WTC11 (cell line): ENCODE measurements around the gene ERCC4.

GRCh38 chr16:11551737-11552358 is 24.8 kb upstream of the ENSG00000188897 start:
- PRO-cap: no peak

DNA sequence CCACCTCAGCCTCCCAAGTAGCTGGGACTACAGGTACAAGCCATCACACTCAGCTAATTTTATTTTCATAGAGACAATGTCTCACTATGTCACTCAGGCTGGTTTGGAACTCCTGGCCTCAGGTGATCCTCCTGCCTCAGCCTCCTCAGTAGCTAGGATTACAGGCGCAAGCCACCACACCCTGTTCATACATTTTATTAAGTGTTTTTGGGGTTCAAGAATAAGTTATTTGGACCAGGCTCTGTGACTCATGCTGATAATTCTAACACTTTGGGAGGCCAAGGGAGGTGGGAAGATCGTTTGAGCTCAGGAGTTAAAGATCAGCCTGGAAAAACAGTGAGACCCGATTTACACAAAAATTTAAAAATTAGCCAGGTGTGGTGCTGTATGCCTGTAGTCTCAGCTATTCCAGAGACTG is 28.1 kb upstream of the ENSG00000188897 start:
- PRO-cap: no peak

- PRO-cap: no peak
Measured at GRCh38 chr16:11557704-11558323, 28.9 kb downstream of the LITAF start.

DNA sequence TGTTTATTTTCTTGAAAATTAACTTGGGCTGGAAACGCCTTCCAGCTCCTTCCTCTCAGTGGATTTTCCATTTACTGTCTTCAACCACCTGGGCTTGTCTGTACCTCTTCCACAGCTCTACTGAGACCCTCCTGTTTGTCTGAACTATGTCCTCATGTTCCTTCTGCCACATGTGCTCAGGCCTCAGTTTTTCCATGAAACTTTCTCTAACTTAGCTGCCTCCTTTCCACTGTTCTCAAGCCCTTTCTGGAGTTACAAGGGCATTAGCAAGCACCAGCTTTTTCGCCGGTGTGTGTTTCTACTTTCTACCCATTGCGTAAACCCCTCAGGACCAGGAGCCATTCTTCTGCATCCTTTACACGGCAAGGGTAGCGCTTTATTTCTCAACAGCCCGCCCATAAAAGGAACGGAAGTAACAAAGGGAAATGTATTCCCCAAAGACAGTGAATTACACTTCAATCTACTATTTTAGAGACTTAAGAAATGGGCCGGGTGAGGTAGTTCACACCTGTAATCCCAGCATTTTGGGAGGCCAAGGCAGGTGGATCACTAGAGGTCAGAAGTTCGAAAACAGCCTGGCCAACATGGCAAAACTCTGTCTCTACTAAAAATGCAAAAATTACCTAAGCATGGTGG is 2.2 kb downstream of the LITAF start:
- PRO-cap: no peak

GRCh38 chr16:11707673-11707980 is 35.0 kb downstream of the TXNDC11 start:
- PRO-cap: no peak

- PRO-cap: no peak
Measured at GRCh38 chr16:11728194-11728788, 14.4 kb downstream of the TXNDC11 start.

GRCh38 chr16:11739067-11739470 is 3.6 kb downstream of the TXNDC11 start:
- PRO-cap: no peak

DNA sequence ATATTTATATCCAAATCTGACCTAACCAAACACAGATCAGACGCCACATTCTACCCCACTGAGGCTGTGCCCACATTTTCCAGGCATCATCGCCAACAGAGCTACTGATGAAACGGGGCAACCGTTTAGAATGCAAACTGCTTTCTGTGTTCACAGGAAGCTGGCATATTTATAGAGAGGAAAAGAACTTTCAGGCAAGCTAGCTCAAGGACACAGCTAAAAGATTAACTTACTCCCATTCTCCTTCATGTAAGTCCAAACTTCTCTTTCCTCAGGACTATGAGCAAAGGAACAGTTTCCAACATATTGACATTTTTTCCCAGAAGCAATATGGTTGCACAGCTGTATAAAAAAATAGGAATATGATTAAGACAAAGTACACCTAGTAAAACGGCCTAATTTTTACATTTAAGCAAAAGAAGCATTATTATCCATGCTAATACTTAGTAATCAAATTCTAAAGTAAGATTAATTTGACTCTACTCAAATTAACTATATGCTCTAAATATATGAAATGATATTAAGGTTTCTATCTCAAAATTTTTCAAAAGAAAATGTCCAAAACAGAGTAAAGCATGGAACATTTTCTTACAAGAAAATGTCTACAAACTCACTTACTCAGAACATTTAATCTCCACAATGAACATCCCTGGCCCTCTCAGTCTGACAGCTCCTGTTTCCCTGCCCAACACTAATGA is 15.7 kb upstream of the TXNDC11 start:
- PRO-cap: no peak

DNA sequence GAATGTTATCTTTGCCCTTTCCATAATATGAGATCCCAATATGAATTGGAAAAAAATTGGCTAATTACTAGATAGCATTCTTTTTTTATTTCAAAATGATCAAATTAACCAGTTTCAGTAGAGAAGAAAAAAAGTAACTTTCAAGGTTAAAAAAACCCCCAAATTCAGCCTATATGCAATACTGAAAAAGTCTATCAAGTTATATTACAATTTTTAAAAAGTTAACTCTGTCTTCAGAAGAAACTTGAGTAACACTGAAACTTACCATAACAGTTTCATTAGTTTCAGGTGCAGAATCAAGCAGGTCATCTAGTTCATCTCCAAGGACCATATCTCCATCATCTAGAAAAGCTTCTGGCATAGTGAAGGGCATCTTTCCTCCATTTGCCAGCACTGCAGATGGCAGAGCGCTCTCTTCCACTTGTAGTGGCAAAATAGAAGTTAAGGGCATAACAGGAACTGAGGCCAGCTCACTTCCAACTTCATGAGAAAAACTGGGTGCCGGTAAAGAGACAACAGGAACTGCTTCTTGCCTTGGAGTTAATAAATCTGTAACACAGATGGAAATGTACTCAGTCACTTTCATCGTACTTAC is 23.0 kb downstream of the ZC3H7A start:
- PRO-cap: no peak

GRCh38 chr16:11791202-11791862 is 5.7 kb downstream of the ZC3H7A start:
- PRO-cap: no peak

- PRO-cap: no peak
Measured at GRCh38 chr16:11795850-11796344, 1.2 kb downstream of the ZC3H7A start.

GRCh38 chr16:12079962-12080653 is 103.6 kb downstream of the SNX29 start:
- PRO-cap: no peak

- PRO-cap: no peak
Measured at GRCh38 chr16:12116888-12117656, 140.5 kb downstream of the SNX29 start.

GRCh38 chr16:12149609-12150219 is 173.2 kb downstream of the SNX29 start:
- PRO-cap: no peak

DNA sequence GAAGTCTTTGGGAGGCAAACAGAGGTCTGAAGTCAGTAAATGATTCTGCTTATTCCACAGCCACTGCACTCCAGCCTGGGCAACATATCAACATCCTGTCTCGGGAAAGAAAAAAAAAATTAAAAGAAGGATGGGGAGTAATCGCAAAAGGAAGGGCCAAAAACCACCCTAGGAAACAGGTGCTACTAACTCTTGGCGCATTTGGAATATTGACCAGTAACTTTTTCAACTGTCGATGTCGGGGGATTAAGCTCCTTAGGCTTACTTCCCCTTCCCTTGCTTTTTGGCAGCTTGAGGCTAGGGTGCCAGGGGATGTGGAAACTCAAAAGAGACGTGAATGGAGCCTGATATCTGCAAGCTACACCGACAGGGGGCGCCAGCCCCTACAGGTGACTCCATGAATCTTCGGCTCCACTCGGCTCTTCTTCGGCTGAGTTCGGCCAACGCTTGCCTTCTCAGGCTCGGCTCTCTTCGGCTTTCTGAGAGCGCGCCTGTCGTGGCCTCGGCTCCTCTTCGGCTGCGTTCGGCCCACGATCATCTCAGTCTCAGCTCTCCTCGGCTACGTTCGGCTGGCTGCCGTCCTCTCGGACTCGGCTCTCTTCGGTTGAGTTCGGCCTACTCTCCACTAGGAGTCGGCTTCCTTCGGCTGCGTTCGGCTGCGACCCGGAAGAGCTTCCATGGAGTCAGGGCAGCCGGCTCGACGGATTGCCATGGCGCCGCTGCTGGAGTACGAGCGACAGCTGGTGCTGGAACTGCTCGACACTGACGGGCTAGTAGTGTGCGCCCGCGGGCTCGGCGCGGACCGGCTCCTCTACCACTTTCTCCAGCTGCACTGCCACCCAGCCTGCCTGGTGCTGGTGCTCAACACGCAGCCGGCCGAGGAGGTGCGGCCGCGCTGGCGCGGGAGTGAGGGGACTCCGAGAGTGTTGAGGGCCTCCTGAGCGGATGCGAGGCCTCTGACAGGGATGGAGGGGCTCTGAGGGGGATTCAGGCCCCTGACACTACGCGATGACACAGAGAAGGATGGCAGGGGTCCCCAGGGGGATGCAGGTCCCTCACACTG is at the start of gene ERCC4:
TSS of gene ERCC4 (plus strand) at position 666 of the 1,063 bp plus-strand sequence.
- PRO-cap: bidirectional peak, plus-strand start at position 678 of the sequence, minus-strand start at position 320 of the sequence

GRCh38 chr16:13936548-13937242 is 16.7 kb downstream of the ERCC4 start:
- PRO-cap: no peak

DNA sequence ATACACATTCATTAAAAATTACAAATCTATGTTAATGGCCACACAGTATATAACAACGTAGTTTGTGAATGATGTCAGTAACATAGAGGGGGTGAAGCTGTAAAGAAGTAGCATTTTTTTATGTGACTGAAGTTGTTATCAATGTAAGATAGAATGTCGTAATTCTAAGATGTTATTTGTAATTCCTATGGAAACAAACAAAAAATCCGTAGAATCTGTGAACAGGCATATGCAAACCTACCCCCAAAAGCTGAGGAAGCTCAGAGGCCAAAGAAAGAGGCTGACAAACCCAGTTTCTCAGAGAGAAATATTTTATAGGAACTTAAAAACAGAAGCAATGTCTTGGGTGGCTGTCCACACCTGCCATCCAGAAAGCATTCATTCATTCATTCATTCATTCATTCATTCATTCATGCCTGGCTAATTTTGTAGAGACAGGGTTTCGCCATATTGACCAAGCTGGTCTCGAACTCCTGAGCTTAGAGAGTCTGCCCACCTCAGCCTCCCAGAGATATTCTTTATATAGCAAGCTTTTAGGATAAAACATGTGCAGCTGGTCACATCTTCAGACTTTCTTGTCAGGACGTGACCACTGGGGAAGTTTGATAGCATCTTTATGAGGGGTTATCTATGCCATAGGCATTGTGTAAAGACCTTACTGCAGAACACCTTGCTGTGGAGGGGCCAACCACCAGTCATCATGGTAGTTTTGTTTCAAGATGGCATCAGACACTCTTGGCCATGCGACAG is 154.3 kb downstream of the MRTFB start:
- PRO-cap: no peak

GRCh38 chr16:14300645-14301181 is 229.6 kb downstream of the MRTFB start:
- PRO-cap: unidirectional peak, plus-strand start at chr16:14301069

DNA sequence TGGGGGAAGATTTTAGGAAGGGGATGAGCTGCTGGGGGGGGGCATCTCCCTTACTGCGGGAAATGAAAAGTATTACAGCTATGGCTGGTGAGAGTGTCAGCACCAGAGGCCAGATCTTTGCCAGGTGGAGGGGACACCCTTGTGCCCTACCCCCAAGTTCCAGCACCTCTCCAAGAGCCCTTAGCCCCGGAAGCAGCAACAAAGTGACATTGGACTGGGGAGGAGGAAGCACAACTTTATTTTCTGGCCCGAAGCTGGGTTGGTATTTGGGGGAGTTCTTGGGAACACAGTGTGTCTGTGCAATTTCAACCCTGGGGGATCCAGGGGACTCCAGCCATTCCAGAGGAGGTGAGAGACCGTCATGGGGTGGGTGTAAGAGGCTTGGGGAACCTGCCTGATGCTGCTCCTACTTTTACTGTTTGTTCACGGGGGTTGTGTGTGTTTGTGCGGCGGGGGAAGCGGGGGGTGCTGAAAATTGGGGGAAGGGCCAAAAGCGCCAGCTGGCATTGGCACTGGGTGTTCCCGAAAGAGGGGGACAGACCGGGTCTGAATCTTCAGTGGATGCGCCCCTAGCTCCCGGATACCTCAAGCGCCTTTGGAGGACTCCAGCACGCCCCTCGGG is 230.2 kb downstream of the MRTFB start:
- PRO-cap: no peak

GRCh38 chr16:14399113-14399893 is 230.8 kb downstream of the PARN start:
- PRO-cap: no peak